Measurements from ENCODE around the gene ANKRD54.

- PRO-cap, 4 experiments: no peak in any of the 4 experiments
- RAMPAGE, long total RNA, 2 experiments: no peak in any of the 2 experiments
These were observed 2.7 kb downstream of the RAC2 start for GRCh38 chr22:37241233-37241979.

DNA sequence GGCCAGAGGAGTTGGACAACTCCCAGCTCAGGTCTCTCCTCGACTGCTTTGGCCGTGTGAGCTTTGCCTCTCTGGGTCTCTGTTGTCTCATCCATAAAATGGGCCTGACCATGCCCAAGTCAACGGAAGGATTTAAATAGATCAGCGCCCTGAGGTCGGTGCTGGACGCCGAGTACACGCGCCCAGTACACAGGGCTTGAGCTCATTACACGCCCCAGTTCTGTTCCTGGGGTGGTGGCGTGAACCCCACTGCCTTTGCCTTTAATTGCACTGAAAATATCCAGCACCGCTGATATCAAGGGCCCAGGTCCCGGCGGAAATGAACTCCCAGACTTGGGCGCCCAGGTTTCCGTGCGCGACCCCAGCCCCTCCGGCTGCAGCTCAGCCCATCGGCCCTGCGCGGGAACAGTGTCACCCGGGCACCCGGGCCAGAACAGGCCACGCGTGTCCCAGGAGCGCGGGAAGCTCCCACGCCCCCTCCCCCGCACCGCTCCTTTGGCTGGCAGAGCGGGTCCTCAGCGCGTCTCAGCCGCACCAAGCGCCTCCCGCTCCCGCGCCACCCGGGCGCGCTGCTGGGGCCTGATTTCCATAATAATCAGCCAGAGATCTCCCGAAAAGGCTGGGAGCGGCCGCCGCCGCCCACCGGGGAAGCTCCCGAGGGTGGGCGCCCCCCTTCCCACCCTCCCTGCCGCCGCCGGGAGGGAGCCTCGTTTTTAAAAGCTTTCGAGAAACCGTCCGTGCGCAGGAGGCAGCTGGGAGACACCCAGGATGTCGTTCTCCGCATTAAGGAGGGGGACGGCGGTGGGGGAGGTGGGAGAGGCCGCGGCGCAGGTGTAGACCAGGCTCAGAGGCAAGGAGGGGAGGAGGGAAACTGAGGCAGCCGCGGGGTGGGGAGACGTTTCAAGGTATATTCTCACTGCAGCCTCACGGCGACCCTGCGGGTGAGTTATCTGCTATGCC lies 42.3 kb downstream of the CYTH4 start:
- PRO-cap, 4 experiments: peak in 4 of 4 experiments; most common plus-strand start position 505 of the sequence (in 3); most common minus-strand start position 559 of the sequence (in 1)
- RAMPAGE, long total RNA, 2 experiments: no peak in any of the 2 experiments

DNA sequence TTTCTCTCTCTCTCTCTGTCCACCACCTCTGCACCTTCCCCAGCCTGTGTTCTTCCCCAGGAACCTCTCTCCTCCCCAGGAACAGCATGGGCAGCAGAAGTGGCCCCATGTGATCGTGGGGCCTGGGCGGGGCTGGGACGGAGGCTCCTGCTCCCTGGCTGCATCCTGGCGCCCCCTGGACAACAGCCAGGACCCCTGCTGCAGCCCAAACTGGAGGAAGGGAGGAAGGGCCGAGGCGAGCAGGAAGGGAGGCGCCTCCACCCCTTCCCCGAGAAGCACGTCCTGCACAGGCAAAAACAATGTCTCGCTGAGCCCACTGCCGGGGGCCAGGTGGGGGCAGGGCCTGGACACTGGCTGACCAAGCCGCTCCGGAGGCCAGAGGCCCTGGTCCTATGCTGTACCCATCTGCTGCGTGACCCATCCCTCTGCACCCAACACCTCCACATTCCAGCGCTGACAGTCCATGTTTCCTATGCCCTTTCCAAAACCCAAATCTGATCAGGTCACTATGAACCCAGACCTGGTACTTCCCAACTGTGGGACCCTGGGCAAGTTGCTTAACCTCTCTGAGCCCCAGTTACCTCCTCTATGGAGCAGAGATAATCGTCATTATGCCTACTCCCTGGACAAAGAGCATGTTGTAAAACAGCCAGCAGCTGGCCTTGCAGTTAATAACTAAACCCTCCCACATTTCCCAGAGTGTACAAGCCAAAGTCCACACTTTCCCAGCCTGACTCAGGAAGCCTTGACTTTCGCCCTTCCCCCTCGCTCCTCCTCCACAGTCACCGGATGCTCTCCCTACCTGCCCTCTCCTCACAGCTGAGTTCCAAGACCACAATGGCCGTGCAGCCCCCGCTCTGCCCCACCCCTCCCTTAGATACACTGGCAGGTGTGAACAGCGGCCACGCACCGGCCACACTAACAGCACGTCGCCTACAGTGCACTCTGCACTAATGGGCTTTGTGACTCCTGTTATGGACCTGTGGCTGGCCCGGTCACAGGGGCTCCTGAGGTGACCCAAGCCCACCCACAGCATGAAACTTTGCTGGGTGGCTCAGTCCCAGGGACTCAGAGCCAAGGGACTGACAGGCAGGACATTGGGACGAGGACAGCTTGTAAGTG lies 15.3 kb upstream of the MFNG start:
- PRO-cap, 4 experiments: peak in 4 of 4 experiments; most common plus-strand start position 779 of the sequence (in 4); most common minus-strand start position 496 of the sequence (in 3)
- RAMPAGE, long total RNA, 2 experiments: no peak in any of the 2 experiments

GRCh38 chr22:37510012-37510586 lies 9.1 kb downstream of the CARD10 start:
- PRO-cap, 4 experiments: no peak in any of the 4 experiments
- RAMPAGE, long total RNA, 2 experiments: no peak in any of the 2 experiments

GRCh38 chr22:37518367-37519156 lies 653 bp downstream of the CARD10 start:
- PRO-cap, 4 experiments: peak in 2 of 4 experiments; most common plus-strand start chr22:37518619 (in 1); most common minus-strand start chr22:37518611 (in 1)
- RAMPAGE, long total RNA, 2 experiments: no peak in any of the 2 experiments

DNA sequence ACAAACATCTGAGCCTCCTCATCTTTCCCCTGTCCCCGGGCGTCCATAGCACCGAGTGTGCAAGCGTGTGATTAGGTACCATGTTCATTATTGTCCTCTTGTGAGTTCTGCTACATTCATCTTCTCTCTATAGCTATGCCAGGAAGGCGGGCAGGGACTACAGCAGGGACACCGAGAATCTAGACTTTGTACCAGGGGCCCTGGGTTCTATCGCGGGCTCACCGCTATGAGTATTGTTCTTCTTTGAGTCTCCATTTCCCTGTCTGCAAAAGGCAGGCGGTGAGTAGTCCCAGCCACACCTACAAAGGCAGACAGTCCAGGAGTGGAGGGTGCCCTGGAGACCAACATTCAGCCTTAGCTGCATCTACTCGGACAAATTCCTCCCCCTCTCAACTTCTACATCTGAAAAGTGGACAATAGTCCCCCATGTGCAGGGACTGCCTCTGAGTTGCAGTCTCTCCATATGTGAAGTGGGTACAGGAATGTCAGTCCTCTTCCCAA lies 2.3 kb upstream of the CARD10 start:
- PRO-cap, 4 experiments: no peak in any of the 4 experiments
- RAMPAGE, long total RNA, 2 experiments: no peak in any of the 2 experiments

- PRO-cap, 4 experiments: no peak in any of the 4 experiments
- RAMPAGE, long total RNA, 2 experiments: no peak in any of the 2 experiments
These were observed 8.2 kb upstream of the CDC42EP1 start for GRCh38 chr22:37552062-37552432.

- PRO-cap, 4 experiments: peak in 3 of 4 experiments; most common plus-strand start chr22:37569614 (in 2); most common minus-strand start chr22:37569117 (in 1)
- RAMPAGE, long total RNA, 2 experiments: no peak in any of the 2 experiments
These were observed 8.9 kb downstream of the CDC42EP1 start for GRCh38 chr22:37568903-37569820.

DNA sequence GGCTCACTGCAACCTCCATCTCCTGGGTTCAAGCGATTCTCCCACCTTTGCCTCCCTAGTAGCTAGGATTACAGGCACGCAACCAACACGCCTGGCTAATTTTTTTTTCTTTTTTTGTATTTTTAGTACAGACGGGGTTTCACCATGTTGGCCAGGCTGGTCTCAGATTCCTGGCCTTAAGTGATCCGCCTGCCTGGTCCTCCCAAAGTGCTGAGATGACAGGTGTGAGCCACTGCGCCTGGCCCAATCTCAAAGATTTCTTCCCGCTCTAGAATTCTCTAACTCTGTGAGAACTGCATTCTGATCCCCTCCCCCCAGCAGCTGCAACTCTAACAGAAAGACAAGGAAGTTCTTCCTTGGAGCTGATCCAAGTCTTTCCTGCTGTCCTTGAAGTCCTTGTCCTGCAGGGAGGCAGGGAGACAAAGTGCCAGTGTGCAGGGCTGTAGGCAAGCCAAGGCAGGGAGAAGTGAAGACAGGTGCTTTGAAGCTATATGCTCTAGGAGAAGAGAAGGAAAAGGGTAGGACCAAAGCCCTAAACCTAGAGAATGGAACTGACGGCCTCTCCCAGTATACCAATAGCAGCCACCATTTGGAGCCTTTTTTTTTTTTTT lies 9.5 kb upstream of the GGA1 start:
- PRO-cap, 4 experiments: no peak in any of the 4 experiments
- RAMPAGE, long total RNA, 2 experiments: no peak in any of the 2 experiments

DNA sequence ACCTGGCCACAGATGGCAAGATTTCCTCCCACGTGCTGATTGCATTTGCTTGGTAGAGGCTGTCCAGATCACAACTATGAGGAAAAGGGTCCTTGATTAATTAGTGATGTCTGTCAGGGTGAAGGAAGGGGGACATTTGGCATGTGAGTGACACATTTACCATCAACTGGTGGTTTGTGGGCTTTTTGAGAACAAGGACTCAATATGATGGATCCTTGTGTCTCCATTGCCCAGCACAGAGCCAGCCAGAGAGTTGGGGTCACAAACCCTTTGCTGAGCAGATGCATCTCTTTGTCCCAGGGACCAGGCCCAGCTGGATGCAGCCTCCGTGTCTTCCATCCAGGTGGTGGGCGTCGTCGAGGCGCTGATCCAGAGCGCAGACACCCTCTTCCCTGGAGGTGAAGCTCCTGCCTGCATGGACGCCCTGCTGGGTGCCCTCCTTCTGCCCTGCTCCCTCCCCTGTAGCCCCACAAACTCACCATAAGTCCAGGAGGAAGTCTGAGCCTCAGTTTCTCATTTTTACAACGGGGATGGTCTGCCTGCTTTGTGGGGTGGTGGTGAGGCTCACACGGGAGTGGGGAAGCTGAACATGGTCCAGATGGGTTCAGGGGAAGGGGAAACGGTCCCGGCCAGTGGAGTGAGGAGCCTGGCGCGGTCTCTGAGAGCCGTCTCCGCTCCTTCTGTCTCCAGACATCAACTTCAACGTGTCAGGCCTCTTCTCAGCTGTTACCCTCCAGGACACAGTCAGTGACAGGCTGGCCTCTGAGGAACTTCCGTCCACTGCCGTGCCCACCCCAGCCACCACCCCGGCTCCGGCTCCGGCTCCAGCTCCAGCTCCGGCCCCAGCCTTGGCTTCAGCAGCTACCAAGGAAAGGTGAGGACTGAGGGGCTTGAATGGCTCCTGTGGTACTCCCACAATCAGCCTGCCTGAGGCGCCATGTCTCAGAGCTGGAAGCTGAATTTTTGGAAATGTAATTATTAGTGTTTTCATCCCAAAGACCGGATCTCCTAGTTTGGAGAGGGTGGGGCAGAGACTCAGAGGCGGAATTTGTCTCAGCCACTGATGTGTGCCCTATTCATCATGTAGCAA lies 8.3 kb upstream of the PDXP start:
- PRO-cap, 4 experiments: no peak in any of the 4 experiments
- RAMPAGE, long total RNA, 2 experiments: no peak in any of the 2 experiments

- PRO-cap, 4 experiments: peak in 4 of 4 experiments; most common plus-strand start chr22:37659810 (in 1); most common minus-strand start chr22:37659744 (in 2)
- RAMPAGE, long total RNA, 2 experiments: no peak in any of the 2 experiments
These were observed 1.1 kb downstream of the PDXP start for GRCh38 chr22:37659535-37660061.

DNA sequence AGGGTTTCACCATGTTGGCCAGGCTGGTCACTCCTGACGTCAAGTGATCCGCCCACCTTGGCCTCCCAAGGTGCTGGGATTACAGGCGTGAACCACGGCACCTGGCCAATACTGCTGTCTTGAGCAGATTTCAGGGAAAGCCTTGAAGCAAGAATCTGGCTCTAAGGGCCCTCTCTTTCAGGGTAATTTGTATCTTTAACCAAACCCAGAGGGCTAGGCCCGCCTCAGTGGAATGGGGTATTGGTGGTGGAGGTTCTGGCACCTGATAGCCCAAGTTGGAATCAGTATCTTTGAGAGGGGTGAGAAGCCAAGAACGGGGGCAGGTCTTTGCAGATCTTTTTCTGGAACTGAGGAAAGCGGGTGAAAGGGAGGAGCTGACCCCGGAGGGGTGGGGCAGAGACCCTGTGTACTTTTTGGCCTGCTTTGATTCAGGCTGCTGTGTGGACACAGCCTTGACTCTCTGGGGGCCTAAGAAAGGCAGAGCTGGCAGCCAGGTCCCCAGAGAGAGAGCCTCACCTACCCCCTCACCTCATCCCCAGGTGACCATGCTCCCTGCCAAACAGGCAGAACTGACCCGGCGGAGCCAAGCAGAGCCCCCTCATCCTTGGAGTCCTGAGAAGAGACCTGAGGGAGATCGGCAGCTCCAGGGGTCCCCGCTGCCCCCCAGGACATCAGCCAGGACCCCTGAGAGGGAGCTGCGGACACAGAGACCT lies 37.2 kb downstream of the TRIOBP start:
- PRO-cap, 4 experiments: no peak in any of the 4 experiments
- RAMPAGE, long total RNA, 2 experiments: no peak in any of the 2 experiments

- PRO-cap, 4 experiments: no peak in any of the 4 experiments
- RAMPAGE, long total RNA, 2 experiments: no peak in any of the 2 experiments
These were observed 53.2 kb upstream of the H1-0 start for GRCh38 chr22:37751830-37752254.

DNA sequence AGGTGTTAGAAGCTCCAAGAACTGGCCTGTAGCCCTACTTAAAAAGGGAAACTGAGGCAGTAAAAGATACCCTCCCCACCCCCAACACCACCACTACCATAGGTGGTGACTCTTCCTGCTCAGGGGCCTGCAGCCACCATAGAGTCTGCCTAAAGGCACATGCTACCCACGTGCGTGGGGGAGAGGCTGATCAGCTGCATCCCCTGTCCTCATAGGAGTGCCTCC lies 39.2 kb upstream of the H1-0 start:
- PRO-cap, 4 experiments: no peak in any of the 4 experiments
- RAMPAGE, long total RNA, 2 experiments: no peak in any of the 2 experiments

- PRO-cap, 4 experiments: no peak in any of the 4 experiments
- RAMPAGE, long total RNA, 2 experiments: no peak in any of the 2 experiments
These were observed 13.2 kb upstream of the H1-0 start for GRCh38 chr22:37791823-37792279.

GRCh38 chr22:37843525-37844547 lies at the start of gene ANKRD54:
TSS of gene ANKRD54 (minus strand) at chr22:37844334.
- PRO-cap, 4 experiments: peak in 4 of 4 experiments; most common minus-strand start chr22:37844292 (in 1)
- RAMPAGE, long total RNA, 2 experiments: no peak in any of the 2 experiments

DNA sequence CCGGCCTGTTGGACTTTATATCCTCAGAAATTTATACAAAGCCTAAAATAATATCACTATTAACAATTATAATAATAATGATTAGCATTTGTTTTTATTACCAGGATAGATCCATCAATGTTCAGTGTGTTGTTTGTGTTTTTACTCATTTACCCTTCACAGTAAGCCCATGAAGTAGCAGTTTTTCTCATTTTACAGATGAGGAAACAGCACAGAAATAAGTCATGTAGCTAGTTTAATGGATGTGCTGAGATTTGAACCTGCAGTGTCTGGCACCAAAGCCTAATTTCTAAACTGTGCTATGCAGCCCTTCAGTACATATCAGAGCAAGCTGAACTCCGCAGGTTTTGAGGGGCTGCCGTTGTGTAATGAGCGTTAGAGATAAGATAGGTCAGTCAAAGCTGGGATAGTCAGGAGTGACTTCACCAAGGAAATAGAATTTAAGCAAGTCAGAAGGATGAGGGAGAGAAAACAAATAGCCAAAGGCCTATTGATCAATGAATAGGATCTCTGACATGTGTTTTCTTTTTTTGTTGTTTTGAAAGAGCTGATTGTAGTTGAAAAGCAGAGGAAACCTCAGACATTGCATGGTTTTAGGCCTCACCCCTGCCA lies 3.0 kb downstream of the EIF3L start:
- PRO-cap, 4 experiments: no peak in any of the 4 experiments
- RAMPAGE, long total RNA, 2 experiments: no peak in any of the 2 experiments

GRCh38 chr22:37875646-37876173 lies 26.5 kb downstream of the EIF3L start:
- PRO-cap, 4 experiments: no peak in any of the 4 experiments
- RAMPAGE, long total RNA, 2 experiments: no peak in any of the 2 experiments

DNA sequence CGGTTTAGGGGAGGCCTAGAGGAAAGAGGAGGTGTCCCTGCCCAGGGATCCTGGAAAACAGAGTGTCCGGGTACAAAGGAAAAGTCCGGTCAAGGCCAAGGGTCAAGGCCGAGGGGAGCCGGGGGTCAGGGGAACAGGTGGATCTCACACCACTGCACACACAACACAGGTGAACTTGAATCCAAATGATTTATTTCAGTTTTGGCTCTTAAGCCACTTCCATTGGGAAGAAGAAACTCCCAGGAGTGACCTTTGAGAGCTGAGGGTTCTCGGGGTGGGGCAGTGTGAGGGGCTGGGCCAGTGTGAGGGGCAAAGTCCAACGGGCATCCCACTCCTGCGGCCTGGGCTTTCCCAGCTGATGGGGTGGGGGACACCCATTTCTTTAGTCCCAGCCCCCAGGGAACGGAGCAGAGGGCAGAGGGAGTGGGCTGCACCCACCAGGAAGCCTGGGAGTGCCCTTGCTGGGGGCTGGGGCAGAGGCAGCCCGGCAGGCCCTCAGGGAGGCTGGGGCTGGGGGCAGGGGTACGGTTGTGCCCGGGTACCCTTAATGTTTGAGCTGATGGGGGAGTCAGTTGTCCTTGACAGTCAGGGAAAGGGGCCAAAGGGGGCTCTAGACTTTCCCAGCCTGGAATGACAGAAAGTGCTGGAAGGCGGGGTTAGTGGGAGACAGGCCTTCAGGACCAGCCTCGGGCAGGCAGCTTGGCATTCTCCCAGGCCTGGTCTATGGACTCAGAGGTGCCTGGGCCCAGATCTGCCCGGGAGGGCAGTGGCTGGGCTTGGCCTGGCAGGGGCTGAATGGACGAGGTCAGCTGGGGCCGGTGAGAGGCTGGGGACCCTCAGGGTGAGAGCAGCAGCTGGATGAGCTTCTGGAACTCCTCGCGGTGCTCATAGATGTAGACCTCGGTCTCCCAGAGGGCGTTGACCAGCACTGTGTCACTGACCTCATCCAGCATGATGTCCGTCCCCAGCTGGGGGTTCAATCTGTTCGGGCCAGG lies 1.1 kb upstream of the BAIAP2L2 start:
- PRO-cap, 4 experiments: no peak in any of the 4 experiments
- RAMPAGE, long total RNA, 2 experiments: no peak in any of the 2 experiments

DNA sequence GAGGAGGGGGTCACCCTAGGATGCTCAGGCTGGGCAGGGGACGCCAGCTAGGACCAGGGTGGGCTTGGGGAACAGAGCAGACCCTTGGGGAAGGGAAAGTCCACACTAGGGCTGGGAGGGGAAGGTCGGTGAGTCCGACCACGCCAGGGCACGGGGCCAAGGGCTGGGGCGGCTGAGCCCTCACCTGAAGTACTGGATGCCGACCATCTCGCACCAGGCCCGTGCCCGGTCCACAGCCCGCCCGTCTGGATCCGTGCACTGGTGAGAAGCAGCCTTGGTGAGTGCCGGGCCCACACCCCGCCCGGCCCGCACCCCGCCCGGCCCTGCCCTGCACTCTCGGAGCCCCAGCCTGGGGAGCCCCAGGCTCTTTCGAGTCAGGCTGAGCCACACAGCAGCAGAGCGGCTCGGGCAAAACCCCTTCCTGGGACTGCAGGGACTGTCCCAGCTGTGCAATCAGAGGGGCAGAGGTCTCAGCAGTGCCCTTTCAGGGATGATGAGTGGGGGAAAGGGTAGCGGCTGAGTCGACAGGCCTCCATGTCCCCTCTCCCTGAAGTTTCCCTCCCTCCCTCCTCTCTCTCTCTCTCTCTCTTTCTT lies 1.9 kb upstream of the BAIAP2L2 start:
- PRO-cap, 4 experiments: no peak in any of the 4 experiments
- RAMPAGE, long total RNA, 2 experiments: no peak in any of the 2 experiments

All from right lobe of liver (tissue), 4 donors.